SK-N-SH (cell line): ENCODE data around the genes CELF5 and NFIC.

DNA sequence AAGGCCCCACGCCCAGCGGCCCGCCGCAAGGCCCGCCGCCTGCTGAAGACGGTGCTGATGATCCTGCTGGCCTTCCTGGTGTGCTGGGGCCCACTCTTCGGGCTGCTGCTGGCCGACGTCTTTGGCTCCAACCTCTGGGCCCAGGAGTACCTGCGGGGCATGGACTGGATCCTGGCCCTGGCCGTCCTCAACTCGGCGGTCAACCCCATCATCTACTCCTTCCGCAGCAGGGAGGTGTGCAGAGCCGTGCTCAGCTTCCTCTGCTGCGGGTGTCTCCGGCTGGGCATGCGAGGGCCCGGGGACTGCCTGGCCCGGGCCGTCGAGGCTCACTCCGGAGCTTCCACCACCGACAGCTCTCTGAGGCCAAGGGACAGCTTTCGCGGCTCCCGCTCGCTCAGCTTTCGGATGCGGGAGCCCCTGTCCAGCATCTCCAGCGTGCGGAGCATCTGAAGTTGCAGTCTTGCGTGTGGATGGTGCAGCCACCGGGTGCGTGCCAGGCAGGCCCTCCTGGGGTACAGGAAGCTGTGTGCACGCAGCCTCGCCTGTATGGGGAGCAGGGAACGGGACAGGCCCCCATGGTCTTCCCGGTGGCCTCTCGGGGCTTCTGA, 1.0 kb downstream of the S1PR4 start:
- RRBS, result 90% methylated on average over 4 of the region's 41 CpGs
CAGE:
- cytosol, long polyA plus RNA, result no peak
- long polyA plus RNA, result no peak
- nucleus, long polyA plus RNA, result no peak

DNA sequence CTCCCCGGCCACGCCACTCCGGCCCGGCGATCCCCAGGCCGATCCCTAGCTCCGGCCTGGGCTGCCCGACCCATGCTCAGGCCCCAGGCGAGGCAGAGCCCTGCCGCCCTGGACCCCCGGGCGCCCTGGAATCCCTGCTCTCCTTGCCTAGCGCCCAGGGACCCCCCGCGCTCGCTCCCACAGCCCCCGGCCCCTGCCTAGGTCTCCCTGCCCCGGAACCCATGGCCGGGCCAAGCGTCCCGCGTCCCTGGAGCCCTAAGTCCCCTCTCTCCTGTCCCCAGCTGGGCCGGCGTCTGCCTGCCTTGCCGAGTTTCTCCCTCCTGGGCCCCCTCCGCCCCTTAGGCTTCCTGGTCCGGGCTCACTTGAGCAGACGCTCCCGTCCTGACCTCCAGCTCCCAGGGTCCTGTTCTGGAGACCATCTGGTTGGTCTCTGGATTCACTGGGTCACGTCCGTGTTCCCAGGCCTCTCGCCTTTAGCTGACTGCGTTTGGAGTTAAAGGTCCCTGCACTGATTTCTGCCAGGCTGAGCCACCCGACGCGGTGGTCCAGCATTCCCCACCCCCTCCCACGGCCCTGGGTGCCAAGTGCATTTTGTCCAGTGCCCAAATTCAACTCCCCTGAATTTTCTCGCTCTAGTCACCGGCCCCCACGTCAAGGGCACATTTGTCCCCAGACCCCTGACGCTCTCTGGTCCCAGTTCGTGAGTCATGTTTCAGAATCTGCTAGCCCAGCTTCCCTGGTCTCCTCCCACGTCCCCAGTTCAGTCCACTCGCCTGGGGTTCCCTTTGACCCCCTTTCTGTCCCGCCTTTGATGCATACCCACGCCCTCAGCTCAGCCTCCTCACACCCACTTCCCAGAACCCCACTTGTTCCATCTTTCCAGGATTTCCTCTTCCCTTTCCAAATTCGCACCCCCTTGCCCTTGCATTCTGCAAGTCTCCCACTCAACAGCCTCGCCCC, 801 bp downstream of the NCLN start:
- RRBS, result 2% methylated on average over 20 of the region's 48 CpGs
CAGE:
- cytosol, long polyA plus RNA, result no peak
- long polyA plus RNA, result no peak
- nucleus, long polyA plus RNA, result no peak

- RRBS, result 95% methylated on average over 5 of the region's 48 CpGs
CAGE:
- cytosol, long polyA plus RNA, result no peak
- long polyA plus RNA, result no peak
- nucleus, long polyA plus RNA, result no peak
Observed at GRCh38 chr19:3193279-3194380, 7.9 kb downstream of the NCLN start.

GRCh38 chr19:3224308-3225432, at the start of gene CELF5:
Gene CELF5, plus strand, starts transcription at chr19:3224661.
- RRBS, result 1% methylated on average over 63 of the region's 101 CpGs
CAGE:
- cytosol, long polyA plus RNA, result no peak
- long polyA plus RNA, result no peak
- nucleus, long polyA plus RNA, result no peak

DNA sequence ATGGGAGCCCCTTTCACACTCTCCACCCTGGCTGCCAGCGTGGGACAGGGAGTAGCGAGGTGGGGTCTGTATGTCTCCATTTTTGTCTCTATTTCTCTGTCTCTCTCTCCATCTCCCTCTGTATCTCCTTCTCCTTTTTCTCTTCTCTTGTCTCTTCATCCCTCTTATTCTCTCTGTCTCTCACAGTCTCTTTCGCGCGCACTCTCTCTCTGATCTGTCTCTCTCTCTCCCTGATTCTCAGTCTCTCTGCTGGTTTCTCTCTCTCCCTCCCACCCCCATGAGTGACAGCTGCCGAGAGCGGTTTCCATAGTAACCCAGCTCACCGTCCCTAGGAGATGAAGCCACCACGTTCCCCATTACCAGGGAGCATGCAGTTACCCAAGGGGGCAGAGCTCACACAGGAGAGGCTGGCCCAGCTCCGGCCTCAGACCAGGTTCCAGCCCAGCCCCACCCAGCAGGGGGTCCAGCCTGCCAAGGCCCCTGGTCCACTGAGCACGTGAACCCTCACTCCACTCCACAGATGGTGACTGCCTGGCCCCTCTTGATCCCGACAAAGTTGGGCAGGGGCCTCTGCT, 50.4 kb downstream of the CELF5 start:
- RRBS, result no CpG with 5 or more reads among the region's 12 CpGs
CAGE:
- cytosol, long polyA plus RNA, result no peak
- long polyA plus RNA, result no peak
- nucleus, long polyA plus RNA, result no peak

GRCh38 chr19:3336543-3337603, 29.5 kb upstream of the NFIC start:
- RRBS, result no CpG with 5 or more reads among the region's 23 CpGs
CAGE:
- cytosol, long polyA plus RNA, result no peak
- long polyA plus RNA, result no peak
- nucleus, long polyA plus RNA, result no peak

DNA sequence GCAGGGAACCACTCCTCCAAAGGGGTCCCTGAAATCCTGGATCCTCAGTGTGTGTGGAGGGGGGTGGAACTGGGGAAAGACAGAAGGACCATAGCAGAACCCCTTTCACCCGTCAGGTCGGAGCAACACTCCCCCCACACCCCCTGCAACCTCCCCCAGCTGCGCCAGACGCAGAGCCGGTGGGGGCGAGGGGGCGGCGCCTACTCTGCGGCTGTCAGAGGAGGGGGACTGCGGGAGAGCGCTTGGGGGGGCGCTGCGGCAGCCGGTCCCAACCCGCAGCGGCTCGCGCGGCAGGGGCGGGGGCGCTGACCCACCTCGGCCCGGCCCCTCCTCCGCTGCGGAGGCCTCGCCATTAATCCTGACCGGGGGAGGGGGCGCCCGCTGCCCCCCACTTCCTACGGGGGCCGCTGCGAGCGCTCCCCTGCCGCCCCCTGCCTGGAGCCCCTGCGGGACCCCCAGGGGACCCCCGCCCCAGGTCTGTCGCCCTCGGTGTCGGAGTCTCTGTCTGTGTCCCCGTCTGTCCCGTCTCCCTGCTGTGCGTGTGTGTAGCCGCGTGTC, 8.0 kb upstream of the NFIC start:
- RRBS, result 7% methylated on average over 19 of the region's 44 CpGs
CAGE:
- cytosol, long polyA plus RNA, result no peak
- long polyA plus RNA, result no peak
- nucleus, long polyA plus RNA, result no peak

GRCh38 chr19:3365912-3366834, at the start of gene NFIC:
Gene NFIC, plus strand, starts transcription at chr19:3366583.
- RRBS, result 3% methylated on average over 18 of the region's 72 CpGs
CAGE:
- cytosol, long polyA plus RNA, result no peak
- long polyA plus RNA, result start-site peak on the plus strand at chr19:3366561-3366614, 90 and 39 reads in 2 replicates
- nucleus, long polyA plus RNA, result start-site peak on the plus strand at chr19:3366353-3366614, 85 and 96 reads in 2 replicates

DNA sequence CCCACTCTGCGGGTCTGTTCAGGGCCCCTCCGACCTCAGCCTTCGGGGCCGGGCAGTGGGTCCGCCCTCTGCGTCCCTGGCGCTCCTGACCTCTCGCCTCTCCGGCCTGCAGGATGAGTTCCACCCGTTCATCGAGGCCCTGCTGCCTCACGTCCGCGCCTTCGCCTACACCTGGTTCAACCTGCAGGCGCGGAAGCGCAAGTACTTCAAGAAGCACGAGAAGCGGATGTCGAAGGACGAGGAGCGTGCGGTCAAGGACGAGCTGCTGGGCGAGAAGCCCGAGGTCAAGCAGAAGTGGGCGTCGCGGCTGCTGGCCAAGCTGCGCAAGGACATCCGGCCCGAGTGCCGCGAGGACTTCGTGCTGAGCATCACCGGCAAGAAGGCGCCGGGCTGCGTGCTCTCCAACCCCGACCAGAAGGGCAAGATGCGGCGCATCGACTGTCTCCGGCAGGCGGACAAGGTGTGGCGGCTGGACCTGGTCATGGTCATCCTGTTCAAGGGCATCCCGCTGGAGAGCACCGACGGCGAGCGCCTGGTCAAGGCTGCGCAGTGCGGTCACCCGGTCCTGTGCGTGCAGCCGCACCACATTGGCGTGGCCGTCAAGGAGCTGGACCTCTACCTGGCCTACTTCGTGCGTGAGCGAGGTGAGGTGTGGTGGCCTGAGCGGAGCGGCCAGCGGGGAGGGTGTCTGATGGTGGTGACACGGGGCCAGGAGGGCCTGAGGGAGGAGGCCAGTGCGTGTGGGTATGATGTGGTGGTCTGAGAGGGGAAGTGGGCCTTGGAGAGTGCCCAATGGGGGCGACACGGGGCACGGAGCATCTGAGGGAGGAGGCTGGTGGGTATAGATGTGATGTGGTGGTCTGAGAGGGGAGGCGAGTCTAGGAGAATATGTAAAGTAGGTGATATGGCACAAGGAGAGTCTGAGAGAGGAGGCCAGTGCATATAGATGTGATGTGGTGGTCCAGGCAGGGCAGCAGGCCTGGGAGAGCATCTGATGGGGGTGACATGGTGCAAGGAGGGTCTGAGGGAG, 15.5 kb downstream of the NFIC start:
- RRBS, result 97% methylated on average over 13 of the region's 71 CpGs
CAGE:
- cytosol, long polyA plus RNA, result no peak
- long polyA plus RNA, result no peak
- nucleus, long polyA plus RNA, result no peak

DNA sequence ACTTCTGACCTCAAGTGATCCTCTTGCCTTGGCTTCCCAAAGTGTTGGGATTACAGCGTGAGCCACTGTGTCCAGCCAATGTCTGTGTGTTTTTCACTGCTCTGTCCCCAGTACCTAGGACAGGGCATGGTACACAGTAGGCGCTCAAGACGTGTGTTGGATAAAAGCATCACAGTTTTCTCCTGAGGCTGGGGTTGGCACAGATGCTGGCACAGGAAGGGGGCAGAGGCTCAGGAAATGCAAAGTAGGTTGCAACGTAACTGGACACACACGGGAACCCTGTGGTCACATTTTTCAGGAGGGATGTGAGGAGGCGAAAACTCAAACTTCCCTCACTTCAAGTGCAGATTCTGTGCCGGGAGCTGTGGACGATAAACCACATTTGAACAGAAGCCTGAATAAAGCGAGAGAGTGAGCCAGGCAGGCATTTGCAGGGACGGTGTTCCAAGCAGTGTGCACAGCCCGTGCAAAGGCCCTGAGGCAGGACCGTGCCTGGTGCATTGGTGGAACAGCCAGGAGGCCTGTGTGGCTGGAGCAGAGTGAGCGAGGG, 40.1 kb downstream of the NFIC start:
- RRBS, result no CpG with 5 or more reads among the region's 13 CpGs
CAGE:
- cytosol, long polyA plus RNA, result no peak
- long polyA plus RNA, result no peak
- nucleus, long polyA plus RNA, result no peak

DNA sequence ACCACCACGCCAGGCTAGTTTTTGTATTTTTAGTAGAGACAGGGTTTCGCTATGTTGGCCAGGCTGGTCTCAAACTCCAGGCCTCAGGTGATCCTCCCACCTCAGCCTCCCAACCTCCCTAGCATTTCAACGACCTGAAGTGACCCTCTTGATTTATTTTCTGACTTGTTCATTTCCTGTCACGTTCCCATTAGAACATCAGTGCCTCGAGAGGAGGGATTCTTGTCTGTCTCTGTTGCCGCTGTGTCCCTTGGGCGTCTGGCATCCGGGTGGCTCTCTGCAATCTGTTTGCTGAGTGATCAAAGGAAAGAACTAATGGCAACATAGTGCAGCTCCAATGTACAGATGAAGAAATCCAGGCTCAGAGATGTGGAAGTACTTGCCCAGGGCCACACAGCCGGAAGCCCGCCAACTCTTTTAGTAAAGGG, 47.4 kb downstream of the NFIC start:
- RRBS, result no CpG with 5 or more reads among the region's 10 CpGs
CAGE:
- cytosol, long polyA plus RNA, result no peak
- long polyA plus RNA, result no peak
- nucleus, long polyA plus RNA, result no peak

- RRBS, result 65% methylated on average over 4 of the region's 52 CpGs
CAGE:
- cytosol, long polyA plus RNA, result no peak
- long polyA plus RNA, result no peak
- nucleus, long polyA plus RNA, result no peak
Observed at GRCh38 chr19:3443785-3445043, 36.1 kb downstream of the SMIM24 start.

- RRBS, result 94% methylated on average over 2 of the region's 9 CpGs
CAGE:
- cytosol, long polyA plus RNA, result no peak
- long polyA plus RNA, result no peak
- nucleus, long polyA plus RNA, result no peak
Observed at GRCh38 chr19:3458251-3458531, 22.1 kb downstream of the SMIM24 start.

DNA sequence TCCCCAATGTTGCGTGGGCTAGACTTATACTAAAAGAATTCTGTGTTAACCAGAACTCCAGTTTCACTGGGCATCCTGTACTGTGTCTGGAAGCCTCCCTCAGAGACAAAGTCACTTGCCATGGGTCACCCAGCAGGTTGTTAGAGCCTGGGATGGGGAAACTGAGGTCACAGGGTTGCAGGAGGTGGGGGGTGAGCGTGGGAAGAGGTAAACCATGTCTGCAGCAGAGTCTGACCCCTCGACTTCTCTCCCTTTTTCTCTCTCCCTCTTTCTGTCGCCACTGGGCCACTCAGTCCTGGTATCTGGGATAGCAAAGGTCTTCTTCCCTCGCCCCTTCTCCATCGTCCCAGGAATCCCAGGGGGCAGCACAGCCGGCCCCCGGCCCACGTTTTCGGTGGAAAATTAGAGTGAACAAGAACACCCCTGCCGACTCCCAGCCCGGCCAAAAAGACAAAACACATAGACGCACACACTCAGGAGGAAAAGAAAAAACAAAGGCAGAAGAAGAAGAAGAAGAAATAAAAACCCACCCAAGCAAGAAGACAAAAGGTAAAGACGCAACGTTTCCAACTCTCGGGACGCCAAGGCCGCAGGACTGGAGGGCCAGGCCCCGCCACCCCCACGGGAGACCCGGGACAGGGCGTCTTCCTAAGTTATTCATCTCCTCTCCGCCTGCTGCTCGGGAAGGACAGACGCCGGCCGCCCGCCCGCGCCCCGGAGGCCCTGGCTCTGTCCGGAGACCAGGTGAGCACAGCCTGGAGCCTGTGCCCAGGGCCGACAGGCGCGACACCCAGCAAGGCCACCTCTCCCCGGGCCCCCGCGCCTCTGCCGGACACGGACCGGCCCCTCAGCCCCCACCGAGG, 17.6 kb downstream of the SMIM24 start:
- RRBS, result 96% methylated on average over 17 of the region's 42 CpGs
CAGE:
- cytosol, long polyA plus RNA, result no peak
- long polyA plus RNA, result no peak
- nucleus, long polyA plus RNA, result no peak

DNA sequence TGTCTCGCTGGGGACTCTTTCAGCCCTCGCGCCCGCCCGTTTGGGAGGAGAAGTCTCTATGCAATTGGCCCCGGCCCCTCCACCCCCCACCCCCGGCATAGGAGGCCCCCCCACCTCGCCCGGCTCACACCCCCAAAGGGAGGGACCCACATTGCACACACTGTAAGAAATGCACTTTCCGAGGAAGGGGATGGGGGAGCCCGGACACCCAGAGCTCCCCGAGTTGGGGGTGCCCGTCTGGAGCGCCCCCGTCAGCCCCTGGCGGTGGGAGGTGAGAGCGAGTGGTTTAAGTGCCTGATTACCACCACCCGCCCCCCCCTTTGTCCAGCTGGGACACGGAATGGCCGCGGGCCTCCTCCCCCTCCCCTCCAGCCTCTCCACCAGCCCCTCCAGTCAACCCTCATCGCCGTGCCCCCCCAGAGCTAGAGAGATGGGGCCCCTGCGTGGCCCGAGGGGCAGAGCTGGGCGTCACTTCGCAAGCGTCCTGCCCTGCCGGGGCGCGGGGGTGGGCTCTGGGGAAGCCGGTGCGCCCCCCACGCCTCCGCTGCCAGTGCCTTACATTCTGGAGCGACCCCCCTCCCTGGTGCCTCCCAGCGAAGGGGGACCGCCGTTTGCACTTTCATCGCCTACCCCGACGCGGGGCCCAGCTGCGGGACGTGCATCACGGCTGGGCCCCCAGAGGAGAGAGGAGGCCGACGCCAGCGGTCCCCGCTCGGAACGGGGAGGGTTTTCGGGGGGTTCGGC, 16.6 kb downstream of the SMIM24 start:
- RRBS, result 93% methylated on average over 6 of the region's 54 CpGs
CAGE:
- cytosol, long polyA plus RNA, result no peak
- long polyA plus RNA, result no peak
- nucleus, long polyA plus RNA, result no peak

GRCh38 chr19:3481670-3482281, 1.5 kb upstream of the SMIM24 start:
- RRBS, result 87% methylated on average over 14 of the region's 26 CpGs
CAGE:
- cytosol, long polyA plus RNA, result no peak
- long polyA plus RNA, result no peak
- nucleus, long polyA plus RNA, result no peak

DNA sequence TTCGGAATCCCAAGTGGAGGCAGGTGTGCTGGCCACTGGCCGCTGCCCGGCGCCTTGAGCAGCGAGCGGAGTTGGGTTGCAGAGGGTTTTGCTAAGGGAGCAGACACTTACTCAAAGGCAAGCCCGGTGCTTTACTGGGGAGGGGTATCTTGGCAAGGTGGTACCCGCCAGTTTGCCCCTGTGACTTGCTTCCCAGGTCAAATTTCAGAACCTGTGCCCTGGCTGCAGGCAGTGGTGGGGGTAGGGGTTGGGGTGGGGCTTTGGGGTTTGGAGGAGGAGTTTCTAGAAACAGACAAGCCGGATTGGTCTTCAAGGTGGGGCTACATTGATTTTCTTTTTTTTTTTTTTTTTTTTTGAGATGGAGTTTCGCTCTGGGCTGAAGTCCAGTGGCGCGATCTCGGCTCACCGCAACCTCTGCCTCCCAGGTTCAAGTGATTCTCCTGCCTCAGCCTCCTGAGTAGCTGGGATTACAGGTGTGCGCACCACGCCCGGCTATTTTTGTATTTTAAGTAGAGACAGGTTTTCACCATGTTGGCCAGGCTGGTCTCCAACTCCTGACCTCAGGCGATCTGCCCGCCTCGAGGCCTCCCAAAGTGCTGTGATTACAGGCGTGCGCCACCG, 1.9 kb downstream of the FZR1 start:
- RRBS, result 85% methylated on average over 5 of the region's 23 CpGs
CAGE:
- cytosol, long polyA plus RNA, result no peak
- long polyA plus RNA, result no peak
- nucleus, long polyA plus RNA, result no peak

DNA sequence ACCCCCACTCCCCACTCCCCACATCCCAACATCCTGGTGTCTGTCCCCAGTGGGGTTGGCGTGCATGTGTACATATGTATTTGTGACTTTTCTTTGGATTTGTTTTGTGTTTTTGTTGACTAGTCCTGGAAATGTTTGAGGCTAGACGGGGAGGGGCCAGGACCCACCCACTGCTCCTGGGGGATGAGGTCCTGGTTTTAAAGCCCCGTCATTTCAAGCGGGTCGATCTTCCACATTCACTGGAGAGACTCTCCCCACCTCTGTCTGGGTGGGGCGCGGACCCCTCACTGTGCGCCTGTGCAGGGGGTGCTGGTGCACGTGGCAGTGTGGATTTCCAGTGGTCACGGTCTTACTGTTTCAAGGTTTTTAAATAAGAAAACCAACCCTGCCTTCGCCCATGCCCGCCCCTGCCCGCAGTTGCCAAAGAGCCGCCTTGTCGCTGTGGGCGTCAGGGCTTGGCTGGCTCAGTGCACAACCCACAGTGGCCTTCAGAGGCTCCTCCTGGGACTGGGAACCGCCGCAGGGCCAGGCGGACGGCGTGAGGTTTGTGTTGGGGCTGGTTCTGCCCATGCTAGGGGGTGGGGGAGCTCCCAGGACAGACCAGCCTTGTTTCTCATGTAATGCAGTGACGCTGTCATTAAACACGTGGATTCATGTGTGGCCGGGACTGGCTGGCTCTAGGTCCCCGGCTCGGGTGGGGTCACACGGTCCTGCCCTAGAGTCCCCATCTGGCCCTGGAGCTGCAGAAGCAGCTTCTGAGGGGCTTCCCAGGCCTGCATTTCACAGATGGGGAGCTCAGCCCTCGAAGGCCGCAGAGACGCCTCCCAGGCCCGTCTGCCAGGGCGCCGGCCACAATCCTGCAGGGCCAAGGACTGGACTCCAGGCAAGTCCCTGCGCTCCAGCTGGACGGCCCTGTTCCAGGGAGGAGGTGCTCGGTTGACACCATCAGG, 2.6 kb upstream of the TEKTIP1 start:
- RRBS, result no CpG with 5 or more reads among the region's 36 CpGs
CAGE:
- cytosol, long polyA plus RNA, result no peak
- long polyA plus RNA, result no peak
- nucleus, long polyA plus RNA, result no peak

GRCh38 chr19:3556711-3557388, 536 bp downstream of the MFSD12 start:
- RRBS, result under 1% methylated on average over 7 of the region's 55 CpGs
CAGE:
- cytosol, long polyA plus RNA, result no peak
- long polyA plus RNA, result no peak
- nucleus, long polyA plus RNA, result no peak

- RRBS, result 88% methylated on average over 30 of the region's 92 CpGs
CAGE:
- cytosol, long polyA plus RNA, result no peak
- long polyA plus RNA, result no peak
- nucleus, long polyA plus RNA, result no peak
Observed at GRCh38 chr19:3576693-3577586, 4.2 kb downstream of the HMG20B start.